HepG2 (cell line): ENCODE measurements around the gene MYEOV.

DNA sequence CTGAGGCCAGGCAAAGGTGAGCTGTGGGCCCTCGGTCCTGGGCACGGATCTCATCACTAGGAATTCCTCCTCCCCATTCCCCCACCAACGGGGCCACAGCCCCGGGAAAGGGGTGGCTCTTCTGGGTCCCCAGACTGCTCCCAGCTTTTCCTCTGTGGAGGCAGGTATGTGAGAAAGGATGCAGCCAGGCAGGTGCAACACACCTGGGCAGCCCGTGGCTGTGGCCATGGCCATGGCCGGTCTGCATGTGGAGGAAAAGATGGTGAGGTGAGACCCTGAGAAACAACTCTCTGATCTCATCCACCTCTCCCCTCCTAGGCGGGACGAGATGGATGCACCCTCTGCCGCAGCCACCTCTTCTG lies 10.4 kb downstream of the SMIM38 start:
- RRBS, 2 experiments, result no CpG with 5 or more reads among the region's 9 CpGs
CAGE:
- cytosol, long polyA minus RNA, result no peak
- cytosol, long polyA plus RNA, result no peak
- long polyA plus RNA, result no peak
- nucleus, long polyA minus RNA, result no peak
- nucleus, long polyA plus RNA, result no peak

- RRBS, 2 experiments, result 6 to 12% methylated on average over 3 of the region's 34 CpGs
CAGE:
- cytosol, long polyA minus RNA, result no peak
- cytosol, long polyA plus RNA, result no peak
- long polyA plus RNA, result no peak
- nucleus, long polyA minus RNA, result no peak
- nucleus, long polyA plus RNA, result no peak
These were observed 42.0 kb upstream of the MYEOV start for GRCh38 chr11:69251701-69252687.

GRCh38 chr11:69288347-69289055 lies 5.5 kb upstream of the MYEOV start:
- RRBS, 2 experiments, result under 1 to 3% methylated on average over 6 of the region's 17 CpGs
CAGE:
- cytosol, long polyA minus RNA, result no peak
- cytosol, long polyA plus RNA, result no peak
- long polyA plus RNA, result no peak
- nucleus, long polyA minus RNA, result no peak
- nucleus, long polyA plus RNA, result no peak

- RRBS, 2 experiments, result no CpG with 5 or more reads among the region's 21 CpGs
CAGE:
- cytosol, long polyA minus RNA, result no peak
- cytosol, long polyA plus RNA, result no peak
- long polyA plus RNA, result no peak
- nucleus, long polyA minus RNA, result no peak
- nucleus, long polyA plus RNA, result no peak
These were observed at the start of gene MYEOV for GRCh38 chr11:69293827-69294911. Gene MYEOV (plus strand): TSS chr11:69294155.

- RRBS, 2 experiments, result no CpG with 5 or more reads among the region's 6 CpGs
CAGE:
- cytosol, long polyA minus RNA, result no peak
- cytosol, long polyA plus RNA, result no peak
- long polyA plus RNA, result no peak
- nucleus, long polyA minus RNA, result no peak
- nucleus, long polyA plus RNA, result no peak
These were observed 43.1 kb downstream of the MYEOV start for GRCh38 chr11:69337010-69337431.

DNA sequence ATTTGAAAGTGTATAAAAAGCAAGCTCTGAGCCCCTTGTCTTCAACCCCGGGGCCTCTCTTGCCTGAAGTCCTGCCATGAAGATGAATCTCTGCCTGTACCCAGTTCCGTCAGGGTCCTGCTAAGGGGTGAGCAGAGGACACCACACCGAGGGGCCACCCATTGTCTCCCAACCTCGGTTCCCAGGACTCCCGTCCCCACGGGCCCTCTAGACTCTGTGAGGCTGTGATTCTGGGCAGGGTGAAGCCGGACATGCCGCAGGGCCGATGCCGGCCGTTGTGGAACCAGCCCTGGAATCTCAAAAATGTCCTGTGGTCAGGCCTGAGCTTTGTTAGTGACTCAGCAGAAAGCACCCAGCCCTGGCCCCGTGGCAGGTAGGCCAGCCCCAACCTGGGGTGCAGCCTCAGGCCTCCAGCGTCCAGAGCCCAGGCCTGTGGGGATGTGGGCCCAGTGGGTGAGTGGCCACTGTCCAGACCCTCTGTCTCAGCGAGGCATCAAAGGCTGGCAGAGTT lies 126.5 kb downstream of the MYEOV start:
- RRBS, 2 experiments, result no CpG with 5 or more reads among the region's 14 CpGs
CAGE:
- cytosol, long polyA minus RNA, result no peak
- cytosol, long polyA plus RNA, result no peak
- long polyA plus RNA, result no peak
- nucleus, long polyA minus RNA, result no peak
- nucleus, long polyA plus RNA, result no peak

GRCh38 chr11:69443710-69444588 lies 150.0 kb downstream of the MYEOV start:
- RRBS, 2 experiments, result no CpG with 5 or more reads among the region's 31 CpGs
CAGE:
- cytosol, long polyA minus RNA, result no peak
- cytosol, long polyA plus RNA, result no peak
- long polyA plus RNA, result no peak
- nucleus, long polyA minus RNA, result no peak
- nucleus, long polyA plus RNA, result no peak

DNA sequence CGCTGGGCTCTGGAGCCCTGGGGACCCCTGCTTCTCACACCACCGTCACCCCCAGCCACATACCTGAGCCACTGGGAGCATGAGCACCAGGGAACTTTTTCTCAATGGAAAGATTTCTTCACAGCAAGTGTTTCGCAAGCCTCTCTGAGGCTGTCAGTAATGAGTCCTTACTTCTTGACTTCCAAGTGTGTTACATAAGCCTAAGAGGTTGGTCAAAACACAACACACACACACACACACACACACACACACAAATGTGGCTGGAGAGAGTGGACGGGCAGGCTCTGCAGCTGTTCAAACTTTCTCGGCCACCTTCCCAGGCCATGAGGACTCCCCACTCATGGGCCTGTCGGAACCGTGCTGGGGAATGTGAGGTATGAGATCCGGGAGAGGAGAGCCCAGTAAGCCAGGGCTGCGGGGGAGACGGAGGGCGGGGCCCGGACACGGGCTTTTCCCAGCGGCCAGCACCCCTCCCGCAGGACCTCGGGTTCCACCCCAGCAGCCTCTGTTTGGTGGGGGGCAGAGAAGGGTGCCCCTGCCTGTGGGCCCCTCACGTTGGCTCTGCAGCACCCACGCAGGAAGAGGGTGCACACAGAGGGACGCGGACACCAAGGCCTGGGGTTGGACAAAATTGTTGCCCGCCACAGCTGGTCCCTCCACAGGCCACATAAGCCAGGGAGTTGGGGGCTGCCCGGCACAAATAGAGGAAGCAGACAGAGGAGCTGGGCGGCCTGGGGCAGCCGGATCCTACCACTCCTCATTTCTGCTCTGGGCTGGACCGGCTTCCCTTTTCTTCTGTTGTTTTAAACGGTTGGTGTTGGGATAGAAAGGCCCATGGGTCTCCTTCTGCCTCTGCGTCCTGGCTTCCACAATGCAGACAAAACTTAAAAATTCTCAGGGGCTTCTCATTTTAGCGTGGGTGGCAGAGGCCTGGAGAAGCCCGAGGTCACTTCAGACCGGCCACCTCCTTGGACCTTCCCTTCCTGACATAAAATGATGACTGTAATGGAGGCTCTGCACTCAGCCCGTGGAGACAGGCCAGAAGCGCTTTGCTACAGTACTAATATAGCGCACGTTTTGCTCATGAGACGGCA lies 151.0 kb downstream of the MYEOV start:
- RRBS, 2 experiments, result 74 to 77% methylated on average over 8 of the region's 35 CpGs
CAGE:
- cytosol, long polyA minus RNA, result no peak
- cytosol, long polyA plus RNA, result no peak
- long polyA plus RNA, result no peak
- nucleus, long polyA minus RNA, result no peak
- nucleus, long polyA plus RNA, result no peak

DNA sequence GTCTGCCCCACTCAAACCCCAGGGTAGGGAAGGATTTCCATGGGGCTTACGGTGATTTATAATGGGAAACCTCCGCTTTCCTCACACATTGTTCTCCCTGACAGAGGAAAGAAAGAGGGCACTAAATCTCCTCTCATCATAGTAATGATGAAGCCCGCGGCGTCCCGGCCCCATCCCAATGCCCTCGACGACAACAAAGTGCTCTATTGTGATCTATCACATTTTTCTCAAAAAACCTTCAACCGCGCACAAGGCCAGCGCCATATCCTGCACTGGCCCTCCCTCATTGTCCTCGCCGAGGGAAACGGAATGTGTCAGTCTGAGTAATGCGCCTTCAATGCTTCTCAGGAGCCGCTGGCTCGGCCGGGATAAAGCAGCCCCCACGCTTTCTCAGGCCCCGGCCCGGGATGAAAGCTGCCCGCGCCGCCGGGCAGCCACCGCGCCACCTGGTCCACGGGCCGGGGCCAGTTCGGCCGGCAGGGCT lies 169.7 kb upstream of the CCND1 start:
- RRBS, 2 experiments, result no CpG with 5 or more reads among the region's 31 CpGs
CAGE:
- cytosol, long polyA minus RNA, result no peak
- cytosol, long polyA plus RNA, result no peak
- long polyA plus RNA, result no peak
- nucleus, long polyA minus RNA, result no peak
- nucleus, long polyA plus RNA, result no peak

- RRBS, 2 experiments, result no CpG with 5 or more reads among the region's 20 CpGs
CAGE:
- cytosol, long polyA minus RNA, result no peak
- cytosol, long polyA plus RNA, result no peak
- long polyA plus RNA, result no peak
- nucleus, long polyA minus RNA, result no peak
- nucleus, long polyA plus RNA, result no peak
These were observed 161.1 kb upstream of the CCND1 start for GRCh38 chr11:69479738-69480400.

GRCh38 chr11:69636087-69636993 lies 4.6 kb upstream of the CCND1 start:
- RRBS, 2 experiments, result 89 to 91% methylated on average over 30 of the region's 67 CpGs
CAGE:
- cytosol, long polyA minus RNA, result no peak
- cytosol, long polyA plus RNA, result no peak
- long polyA plus RNA, result no peak
- nucleus, long polyA minus RNA, result no peak
- nucleus, long polyA plus RNA, result no peak

GRCh38 chr11:69647395-69647959 lies 6.5 kb downstream of the CCND1 start:
- RRBS, 2 experiments, result 95 to 100% methylated on average over 2 to 4 of the region's 19 CpGs
CAGE:
- cytosol, long polyA minus RNA, result no peak
- cytosol, long polyA plus RNA, result no peak
- long polyA plus RNA, result no peak
- nucleus, long polyA minus RNA, result no peak
- nucleus, long polyA plus RNA, result no peak

- RRBS, 2 experiments, result 95 to 98% methylated on average over 4 of the region's 19 CpGs
CAGE:
- cytosol, long polyA minus RNA, result no peak
- cytosol, long polyA plus RNA, result no peak
- long polyA plus RNA, result no peak
- nucleus, long polyA minus RNA, result no peak
- nucleus, long polyA plus RNA, result no peak
These were observed 7.9 kb downstream of the CCND1 start for GRCh38 chr11:69648852-69649295.

DNA sequence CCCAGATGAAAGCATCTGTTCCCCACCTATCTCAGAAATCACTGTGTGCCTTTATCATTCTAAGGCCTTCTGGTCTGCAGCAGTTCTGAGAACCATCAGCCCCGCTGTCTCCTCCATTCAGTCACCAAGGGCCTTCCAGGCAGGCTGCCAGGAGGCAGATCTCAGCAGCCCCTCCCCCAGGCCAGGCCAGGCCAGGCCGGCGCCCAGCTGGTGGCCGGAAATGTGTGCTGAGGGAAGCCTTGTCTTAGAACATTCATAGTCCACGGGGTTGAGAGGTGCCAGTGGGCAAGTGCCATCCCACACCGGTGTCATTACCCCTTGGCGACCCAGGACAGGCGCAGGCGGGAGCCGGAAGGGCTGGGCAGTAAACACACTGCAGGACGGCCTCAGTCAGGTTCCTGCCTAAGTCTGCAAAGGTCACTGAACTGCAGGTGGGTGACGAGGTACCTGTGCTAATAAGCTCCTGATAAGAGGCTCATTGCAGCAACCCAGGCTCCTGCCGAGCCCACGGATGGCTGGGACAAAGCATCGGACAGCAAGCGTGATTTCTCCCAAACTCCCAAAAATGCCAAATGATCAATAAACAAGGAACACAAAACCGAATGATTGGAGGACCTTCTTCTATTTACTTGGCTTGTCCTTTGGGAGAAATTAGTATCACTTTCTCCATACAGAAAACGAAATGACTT lies 3.1 kb downstream of the FGF19 start:
- RRBS, 2 experiments, result 2% methylated on average over 6 of the region's 18 CpGs
CAGE:
- cytosol, long polyA minus RNA, result no peak
- cytosol, long polyA plus RNA, result no peak
- long polyA plus RNA, result no peak
- nucleus, long polyA minus RNA, result no peak
- nucleus, long polyA plus RNA, result no peak

DNA sequence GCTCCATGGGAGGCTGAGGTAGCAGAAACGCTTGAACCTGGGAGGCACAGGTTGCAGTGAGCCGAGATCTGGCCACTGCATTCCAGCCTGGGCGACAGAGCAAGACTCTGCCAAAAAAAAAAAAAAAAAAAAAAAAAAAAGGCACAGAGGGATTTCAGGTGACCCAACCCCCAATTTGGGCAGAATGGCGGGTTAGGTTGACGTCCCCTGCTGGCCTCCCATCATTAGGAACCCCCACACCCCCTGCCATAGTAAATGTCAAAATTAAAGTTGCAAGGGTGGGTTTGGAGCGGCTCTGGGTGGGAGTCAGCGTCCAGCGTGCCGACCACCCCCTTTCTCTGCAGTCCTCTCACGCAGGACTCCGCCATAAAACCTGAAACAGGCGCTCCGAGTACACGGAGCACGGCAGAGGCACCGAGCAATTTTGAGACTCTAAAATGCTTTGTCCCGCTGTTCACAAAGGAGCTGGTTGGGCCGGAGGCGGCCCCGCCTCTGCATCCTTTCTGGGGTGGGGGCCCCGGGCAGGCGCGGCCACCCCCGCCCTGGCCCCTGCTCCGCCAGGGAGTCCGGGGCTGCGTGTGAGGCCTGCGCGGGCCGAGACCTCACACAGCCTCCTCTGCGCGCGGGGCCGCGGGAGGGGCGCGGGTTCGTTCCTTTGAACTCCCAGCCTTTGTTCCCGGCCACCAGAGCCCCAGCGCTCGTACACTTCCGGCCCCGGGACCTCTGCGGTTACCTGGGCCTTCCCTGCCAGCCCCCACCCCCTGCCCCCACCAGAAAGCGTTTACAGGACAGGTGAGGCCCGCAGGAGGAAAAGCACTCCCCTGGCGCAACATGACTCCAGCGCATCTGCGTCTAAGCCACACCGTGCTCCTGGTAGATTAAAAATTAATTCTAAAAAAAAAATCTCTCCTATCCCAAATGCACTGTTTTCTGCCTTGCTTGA lies 1.7 kb downstream of the FGF19 start:
- RRBS, 2 experiments, result 7 to 16% methylated on average over 11 to 15 of the region's 50 CpGs
CAGE:
- cytosol, long polyA minus RNA, result no peak
- cytosol, long polyA plus RNA, result no peak
- long polyA plus RNA, result no peak
- nucleus, long polyA minus RNA, result no peak
- nucleus, long polyA plus RNA, result no peak

- RRBS, 2 experiments, result no CpG with 5 or more reads among the region's 9 CpGs
CAGE:
- cytosol, long polyA minus RNA, result no peak
- cytosol, long polyA plus RNA, result no peak
- long polyA plus RNA, result no peak
- nucleus, long polyA minus RNA, result no peak
- nucleus, long polyA plus RNA, result no peak
These were observed 114.4 kb upstream of the ANO1 start for GRCh38 chr11:69963418-69964478.

- RRBS, 2 experiments, result no CpG with 5 or more reads among the region's 4 CpGs
CAGE:
- cytosol, long polyA minus RNA, result no peak
- cytosol, long polyA plus RNA, result no peak
- long polyA plus RNA, result no peak
- nucleus, long polyA minus RNA, result no peak
- nucleus, long polyA plus RNA, result no peak
These were observed 107.2 kb upstream of the ANO1 start for GRCh38 chr11:69970820-69971350.

DNA sequence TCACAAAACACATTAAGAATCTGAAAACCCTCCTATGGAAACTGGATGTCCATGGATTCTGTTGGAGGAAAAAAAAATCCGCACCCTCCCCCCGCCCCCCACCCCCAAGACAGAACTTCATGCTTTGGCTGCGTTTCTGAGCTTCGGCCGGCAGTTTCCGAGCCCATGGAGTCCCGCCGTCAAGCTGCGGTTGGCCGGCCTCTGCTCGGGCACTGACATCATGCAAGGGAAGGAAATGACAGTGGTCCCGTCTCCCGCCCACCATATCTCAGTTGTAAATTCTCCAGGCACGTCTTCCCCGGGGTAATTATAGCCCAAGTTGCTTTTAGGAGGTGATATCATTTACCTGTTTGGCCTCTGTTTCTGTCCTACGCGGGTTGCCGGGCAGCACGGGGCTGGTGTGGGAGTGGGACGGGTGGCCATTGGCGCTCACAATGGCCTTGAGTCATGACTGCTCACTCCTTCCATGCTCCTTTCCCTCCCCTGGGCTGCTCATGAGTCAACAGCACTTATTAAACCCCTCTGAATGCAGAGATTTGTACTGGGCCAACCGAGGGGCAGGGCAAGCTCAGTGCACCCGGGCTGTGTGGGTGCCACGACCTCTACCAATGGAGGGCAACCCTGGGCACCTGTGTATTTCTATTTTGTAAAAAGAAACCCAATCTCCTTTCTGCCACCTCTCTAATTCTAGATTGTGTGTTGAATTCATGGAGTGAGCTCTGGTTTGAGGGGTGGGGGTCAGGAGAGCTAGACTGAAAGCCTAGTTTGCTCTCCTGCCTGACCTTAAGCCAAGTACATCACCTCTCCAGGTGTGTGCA lies 4.2 kb upstream of the ANO1 start:
- RRBS, 2 experiments, result 46 to 50% methylated on average over 10 of the region's 24 CpGs
CAGE:
- cytosol, long polyA minus RNA, result no peak
- cytosol, long polyA plus RNA, result no peak
- long polyA plus RNA, result no peak
- nucleus, long polyA minus RNA, result no peak
- nucleus, long polyA plus RNA, result no peak

DNA sequence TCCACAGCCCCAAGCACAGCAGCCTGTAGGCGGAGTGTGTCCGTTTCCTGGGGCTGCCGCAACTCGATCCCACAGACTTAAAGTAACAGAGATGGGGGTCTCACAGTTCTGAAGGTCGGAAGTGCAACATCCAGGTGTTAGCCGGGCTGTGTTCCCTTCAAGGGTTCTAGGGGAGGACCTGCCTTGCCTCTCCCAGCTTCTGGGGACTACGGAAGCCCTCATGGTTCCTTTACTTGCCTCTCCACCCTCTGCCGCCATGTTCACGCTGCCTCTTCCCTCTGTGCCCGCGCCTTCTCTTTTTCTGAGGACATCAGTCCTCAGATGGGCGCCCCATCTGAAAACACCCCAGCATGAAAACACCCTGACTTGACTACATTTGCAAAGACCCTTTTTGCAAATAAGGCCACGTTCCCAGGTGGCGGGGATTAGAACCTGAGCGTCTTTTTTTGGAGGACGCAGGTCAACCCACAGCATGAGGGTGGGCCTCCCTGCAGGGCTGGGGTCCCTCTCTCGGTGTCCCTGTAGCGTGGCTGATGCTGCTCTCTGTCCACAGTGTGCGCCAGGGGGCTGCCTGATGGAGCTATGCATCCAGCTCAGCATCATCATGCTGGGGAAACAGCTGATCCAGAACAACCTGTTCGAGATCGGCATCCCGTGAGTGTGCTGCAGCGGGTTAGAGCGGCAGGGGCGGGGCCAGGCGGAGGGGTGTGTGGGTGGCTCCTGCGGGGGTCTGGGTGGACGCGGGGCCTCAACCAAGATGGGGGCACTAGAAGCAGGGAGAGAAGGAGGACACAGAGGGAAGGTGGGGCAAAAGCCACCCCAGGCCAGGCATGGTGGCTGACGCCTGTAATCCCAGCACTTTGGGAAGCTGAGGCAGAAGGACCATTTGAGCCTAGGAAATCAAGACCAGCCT lies 37.9 kb upstream of the FADD start:
- RRBS, 2 experiments, result no CpG with 5 or more reads among the region's 30 CpGs
CAGE:
- cytosol, long polyA minus RNA, result no peak
- cytosol, long polyA plus RNA, result no peak
- long polyA plus RNA, result no peak
- nucleus, long polyA minus RNA, result no peak
- nucleus, long polyA plus RNA, result no peak

DNA sequence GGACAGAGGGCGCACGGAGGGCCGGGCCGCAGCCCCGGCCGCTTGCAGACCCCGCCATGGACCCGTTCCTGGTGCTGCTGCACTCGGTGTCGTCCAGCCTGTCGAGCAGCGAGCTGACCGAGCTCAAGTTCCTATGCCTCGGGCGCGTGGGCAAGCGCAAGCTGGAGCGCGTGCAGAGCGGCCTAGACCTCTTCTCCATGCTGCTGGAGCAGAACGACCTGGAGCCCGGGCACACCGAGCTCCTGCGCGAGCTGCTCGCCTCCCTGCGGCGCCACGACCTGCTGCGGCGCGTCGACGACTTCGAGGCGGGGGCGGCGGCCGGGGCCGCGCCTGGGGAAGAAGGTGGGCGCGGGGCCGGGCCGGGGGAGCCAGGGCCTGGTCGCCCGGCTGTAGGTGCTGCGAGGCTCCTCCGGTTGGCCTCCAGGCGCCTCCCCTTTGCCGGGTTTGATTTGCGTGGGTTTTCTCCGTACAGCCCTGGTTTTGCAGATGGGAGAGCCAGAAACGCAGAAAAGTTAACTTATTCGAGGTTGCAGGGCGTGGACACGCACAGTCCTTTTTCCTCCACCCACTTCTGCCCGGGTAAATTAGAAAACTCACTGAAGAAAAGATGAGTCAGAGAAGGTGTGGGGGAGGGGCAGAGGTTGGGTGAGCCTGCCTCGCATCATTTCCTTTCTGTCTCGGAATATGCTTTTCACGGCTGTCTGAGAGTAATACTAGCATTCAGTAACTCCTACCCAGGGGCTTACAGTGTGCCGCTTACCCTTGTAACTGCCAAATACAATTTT lies 500 bp downstream of the FADD start:
- RRBS, 2 experiments, result under 1 to 2% methylated on average over 21 to 22 of the region's 62 CpGs
CAGE:
- cytosol, long polyA minus RNA, result no peak
- cytosol, long polyA plus RNA, result no peak
- long polyA plus RNA, result no peak
- nucleus, long polyA minus RNA, result no peak
- nucleus, long polyA plus RNA, result no peak